Cardiac muscle cell (in vitro differentiated cells and primary cell): ENCODE measurements around the gene TPRA1.

- RAMPAGE, long total RNA = no peak
- RRBS = no CpG with 5 or more reads among the region's 2 CpGs
Observed at GRCh38 chr3:126186483-126186714, 6.0 kb upstream of the ALDH1L1 start.

- RAMPAGE, long total RNA = no peak
- RRBS = no CpG with 5 or more reads among the region's 14 CpGs
Observed at GRCh38 chr3:126208212-126209142, 28.1 kb upstream of the ALDH1L1 start.

- RAMPAGE, long total RNA = no peak
- RRBS = 2% methylated on average over 5 of the region's 50 CpGs
Observed at GRCh38 chr3:126287124-126288371, 69.7 kb downstream of the KLF15 start.

GRCh38 chr3:126343692-126344464 lies 13.3 kb downstream of the KLF15 start:
- RAMPAGE, long total RNA = no peak
- RRBS = no CpG with 5 or more reads among the region's 38 CpGs

DNA sequence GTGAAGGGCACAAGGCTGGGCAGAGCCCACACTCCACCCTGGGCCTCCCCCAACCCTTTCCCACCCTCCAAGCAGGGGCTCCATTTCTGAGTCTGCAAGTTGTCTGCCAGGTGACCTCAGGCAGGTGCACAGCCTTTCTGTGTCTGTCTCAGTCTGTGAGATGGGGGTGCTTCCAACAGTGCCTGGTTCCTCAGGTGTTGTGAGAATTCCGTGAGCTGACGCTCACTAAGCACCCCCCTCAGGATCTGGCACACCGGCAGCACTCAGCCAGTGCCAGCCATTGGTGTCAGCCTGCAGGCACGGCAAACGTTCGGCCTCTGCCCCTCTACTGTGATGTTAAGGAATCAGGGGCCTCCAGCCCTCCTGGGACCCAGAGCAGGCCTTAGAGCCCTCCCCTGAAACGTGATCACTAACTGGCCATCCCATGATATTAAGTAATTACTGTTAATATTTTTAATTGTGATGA lies 2.4 kb downstream of the KLF15 start:
- RAMPAGE, long total RNA = no peak
- RRBS = no CpG with 5 or more reads among the region's 7 CpGs

- RAMPAGE, long total RNA = no peak
- RRBS = 59% methylated on average over 2 of the region's 11 CpGs
Observed at GRCh38 chr3:126537569-126538228, 13.7 kb downstream of the CHST13 start.

GRCh38 chr3:126540976-126541237 lies 17.0 kb downstream of the CHST13 start:
- RAMPAGE, long total RNA = no peak
- RRBS = 29% methylated on average over 3 of the region's 9 CpGs

GRCh38 chr3:126908540-126909289 lies 74.2 kb upstream of the PLXNA1 start:
- RAMPAGE, long total RNA = no peak
- RRBS = no CpG with 5 or more reads among the region's 14 CpGs

DNA sequence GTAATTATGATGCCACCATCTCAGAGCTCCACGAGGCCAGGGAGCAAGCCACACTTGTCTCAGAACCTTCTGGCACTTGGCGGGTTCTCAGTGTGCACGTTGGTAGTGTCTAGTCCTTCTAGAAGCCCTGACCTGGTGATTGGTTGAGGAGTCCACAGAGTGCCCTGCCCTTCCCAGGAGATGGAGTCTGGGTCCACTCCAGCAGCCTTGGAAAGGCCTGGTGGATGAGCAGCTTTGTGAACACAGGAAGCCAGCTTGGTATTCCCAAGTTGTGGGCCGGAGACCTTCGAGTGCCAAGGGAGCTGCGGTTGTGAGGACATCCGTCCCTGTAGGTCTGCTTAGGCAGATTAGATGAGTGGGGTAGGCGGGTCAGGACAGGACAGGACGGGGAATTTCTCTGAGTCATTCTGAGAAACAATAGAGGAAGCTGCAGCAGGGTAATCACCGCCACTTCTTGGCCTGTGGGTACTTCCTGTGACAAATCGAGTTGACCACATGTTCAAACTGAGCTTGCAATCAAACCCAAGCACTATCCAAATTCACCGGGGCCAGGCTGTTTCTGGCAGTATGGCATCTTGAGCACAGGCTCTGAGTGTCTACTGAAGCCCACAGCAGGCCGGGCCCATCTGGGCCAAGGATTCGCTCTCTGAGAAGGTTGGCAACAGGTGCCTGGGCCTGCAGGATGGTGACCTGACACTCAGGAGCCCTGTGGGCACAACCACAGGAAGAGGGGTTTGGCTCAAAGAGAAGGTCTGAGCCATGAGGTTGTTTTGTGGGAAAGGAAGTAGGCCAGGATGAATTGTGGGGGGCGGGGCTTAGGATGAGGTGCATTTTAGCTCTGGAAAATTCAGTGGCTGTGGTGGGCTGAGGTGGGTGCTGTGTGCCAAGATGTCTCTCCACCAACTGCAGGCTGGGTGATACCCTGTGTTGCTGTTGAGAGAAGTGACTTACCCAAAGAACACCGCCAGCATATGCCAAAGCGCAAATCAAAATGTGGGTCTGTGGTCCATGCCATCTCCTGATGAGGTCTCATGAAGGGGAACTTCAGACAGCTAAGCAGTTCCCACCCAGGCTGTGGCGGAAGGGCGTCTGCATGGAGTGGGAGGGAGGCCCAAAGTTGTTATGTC lies 71.4 kb upstream of the PLXNA1 start:
- RAMPAGE, long total RNA = no peak
- RRBS = 17% methylated on average over 2 of the region's 19 CpGs

DNA sequence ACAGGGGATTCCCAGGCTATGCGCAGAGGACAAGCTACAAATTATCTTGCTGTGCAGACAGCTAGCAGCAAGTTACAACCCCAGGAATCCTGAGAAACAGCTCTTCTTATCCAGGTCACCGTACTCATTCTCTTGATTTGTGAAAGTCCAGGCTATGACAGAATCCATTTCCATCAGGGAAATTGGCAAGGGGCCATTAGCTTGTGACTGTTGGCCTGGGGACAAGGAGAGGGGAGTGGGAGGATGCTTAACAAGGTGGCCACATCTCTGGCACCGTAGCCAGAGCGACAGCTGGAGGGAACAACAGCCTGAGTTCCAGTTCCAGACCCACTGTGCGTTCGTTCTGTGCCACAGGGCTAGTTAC lies 45.0 kb upstream of the PLXNA1 start:
- RAMPAGE, long total RNA = no peak
- RRBS = no CpG with 5 or more reads among the region's 6 CpGs

DNA sequence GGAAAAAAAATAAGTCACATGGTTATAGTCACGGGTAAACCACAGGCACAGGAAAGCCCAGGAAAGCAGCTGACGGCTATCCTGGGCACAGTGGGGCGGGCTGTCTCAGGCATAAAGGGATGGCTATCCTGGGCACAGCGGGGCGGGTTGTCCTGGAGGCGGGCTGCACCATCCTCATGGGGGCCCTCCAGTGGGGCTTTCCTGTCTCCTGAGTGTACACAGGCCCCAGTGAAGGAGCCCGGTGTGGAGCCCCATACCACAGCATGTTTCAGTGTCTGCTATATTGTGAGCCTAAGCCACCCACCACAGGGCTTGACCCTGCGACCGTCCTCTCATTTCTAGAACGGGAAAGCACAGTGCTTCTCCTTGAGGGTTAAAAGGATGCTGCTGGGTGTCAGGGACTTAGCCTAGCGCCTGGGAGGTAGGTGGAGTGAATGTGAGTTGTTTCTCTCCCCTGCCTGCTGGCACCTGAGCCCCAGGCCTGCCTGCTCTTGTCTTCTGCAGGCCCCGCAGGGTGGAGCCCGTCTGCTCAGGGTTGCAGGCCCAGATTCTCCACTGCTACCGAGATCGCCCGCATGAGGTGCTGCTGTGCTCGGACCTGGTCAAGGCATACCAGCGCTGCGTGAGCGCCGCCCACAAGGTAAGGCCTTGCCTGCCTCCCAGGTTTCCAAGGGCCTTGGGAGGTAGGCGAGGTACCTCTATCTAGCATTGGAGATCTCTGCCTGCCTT lies 25.8 kb upstream of the PLXNA1 start:
- RAMPAGE, long total RNA = no peak
- RRBS = no CpG with 5 or more reads among the region's 22 CpGs

DNA sequence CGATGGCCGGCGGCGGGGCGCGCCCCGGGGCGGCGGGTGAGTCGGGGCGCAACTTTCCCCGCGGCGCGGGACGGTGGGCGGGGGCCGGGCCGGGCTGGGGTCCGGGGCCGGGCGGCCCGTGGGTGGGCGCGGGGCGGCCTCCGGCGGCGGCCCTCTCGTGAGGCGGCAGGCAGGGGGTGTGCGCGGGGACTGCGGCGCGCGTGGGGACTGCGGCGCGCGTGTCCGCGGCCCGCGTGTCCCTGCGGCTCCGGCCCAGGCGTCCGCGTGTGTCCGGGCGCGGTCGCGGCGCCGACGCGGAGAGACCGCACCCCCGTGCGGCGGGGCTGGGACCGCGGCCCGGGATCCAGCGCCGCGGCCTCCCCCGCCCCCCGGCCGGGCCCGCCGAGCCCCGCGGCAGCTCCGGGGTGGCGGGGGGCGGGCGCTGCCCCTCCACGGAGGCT lies 357 bp downstream of the PLXNA1 start:
- RAMPAGE, long total RNA = no peak
- RRBS = 1% methylated on average over 48 of the region's 81 CpGs

DNA sequence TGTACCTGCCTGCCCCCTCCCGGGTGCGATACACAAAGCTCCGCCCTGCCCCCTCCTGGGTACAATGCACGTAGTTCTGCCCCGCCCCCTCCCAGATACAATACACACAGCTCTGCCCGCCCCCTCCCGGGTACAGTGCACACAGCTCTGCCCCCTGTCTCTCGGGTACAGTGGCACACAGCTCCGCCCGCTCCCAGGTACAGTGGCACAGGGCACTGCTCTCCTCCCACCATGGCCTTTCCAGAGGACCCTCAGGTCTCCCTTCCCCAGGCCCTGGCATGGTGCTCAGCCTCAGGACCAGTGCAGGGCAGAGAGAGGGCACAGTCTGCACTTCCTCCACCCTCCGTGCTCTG lies 16.6 kb upstream of the PRR20G start:
- RAMPAGE, long total RNA = no peak
- RRBS = 75% methylated on average over 3 of the region's 11 CpGs

GRCh38 chr3:127526641-127527179 lies 63.8 kb downstream of the TPRA1 start:
- RAMPAGE, long total RNA = no peak
- RRBS = no CpG with 5 or more reads among the region's 10 CpGs

DNA sequence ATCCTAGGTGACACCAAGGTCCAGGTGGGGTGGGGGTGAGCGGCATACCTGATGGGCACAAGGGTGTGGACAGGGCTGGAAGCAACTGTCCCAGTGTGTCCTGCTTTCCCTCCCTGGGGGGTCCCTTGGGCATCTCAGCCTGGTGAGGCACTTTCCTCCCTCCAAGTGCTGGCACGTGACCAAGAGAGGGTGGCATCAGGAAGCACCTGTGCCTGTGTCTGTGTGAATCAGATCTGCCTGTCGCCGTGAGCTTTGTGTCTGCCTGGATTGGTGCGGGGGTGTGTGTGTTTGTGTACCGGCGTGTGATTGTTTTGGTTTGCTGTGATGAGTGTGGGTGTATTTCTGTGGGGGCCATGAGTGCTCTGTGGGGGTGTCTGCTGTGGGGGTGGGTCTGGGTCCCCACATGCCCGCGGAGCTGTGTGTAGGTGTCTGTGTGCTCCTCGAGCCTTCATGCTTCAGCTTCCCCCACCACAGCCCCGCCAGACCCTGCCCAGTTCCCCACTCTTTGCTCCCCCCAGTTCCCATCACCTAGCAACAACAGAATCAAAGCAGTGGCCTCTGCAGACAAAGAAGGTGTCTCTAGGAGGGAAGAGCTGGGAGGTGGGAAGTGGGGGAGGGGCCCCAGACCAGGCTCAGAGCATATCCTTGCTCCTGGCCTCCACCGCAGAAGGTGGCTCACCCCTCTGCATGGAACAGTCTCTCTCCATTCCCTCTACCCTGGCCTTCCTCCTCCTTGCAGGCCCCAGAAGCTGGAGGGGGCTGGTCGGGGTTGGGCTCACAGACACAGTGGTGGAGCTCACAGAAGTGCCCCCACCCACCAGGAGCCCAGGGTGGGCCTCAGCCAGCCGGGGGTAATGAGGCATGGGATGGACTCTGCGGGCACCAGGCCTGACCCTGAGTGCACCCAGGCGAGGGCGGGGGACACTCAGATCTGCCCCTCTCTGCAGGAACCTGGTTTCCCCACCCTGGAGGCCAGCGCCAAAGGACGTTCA lies 53.8 kb downstream of the TPRA1 start:
- RAMPAGE, long total RNA = no peak
- RRBS = no CpG with 5 or more reads among the region's 19 CpGs

- RAMPAGE, long total RNA = no peak
- RRBS = no CpG with 5 or more reads among the region's 23 CpGs
Observed at GRCh38 chr3:127542243-127543274, 48.0 kb downstream of the TPRA1 start.

- RAMPAGE, long total RNA = no peak
- RRBS = 0% methylated on average over 4 of the region's 24 CpGs
Observed at GRCh38 chr3:127589584-127590050, 916 bp downstream of the TPRA1 start.

DNA sequence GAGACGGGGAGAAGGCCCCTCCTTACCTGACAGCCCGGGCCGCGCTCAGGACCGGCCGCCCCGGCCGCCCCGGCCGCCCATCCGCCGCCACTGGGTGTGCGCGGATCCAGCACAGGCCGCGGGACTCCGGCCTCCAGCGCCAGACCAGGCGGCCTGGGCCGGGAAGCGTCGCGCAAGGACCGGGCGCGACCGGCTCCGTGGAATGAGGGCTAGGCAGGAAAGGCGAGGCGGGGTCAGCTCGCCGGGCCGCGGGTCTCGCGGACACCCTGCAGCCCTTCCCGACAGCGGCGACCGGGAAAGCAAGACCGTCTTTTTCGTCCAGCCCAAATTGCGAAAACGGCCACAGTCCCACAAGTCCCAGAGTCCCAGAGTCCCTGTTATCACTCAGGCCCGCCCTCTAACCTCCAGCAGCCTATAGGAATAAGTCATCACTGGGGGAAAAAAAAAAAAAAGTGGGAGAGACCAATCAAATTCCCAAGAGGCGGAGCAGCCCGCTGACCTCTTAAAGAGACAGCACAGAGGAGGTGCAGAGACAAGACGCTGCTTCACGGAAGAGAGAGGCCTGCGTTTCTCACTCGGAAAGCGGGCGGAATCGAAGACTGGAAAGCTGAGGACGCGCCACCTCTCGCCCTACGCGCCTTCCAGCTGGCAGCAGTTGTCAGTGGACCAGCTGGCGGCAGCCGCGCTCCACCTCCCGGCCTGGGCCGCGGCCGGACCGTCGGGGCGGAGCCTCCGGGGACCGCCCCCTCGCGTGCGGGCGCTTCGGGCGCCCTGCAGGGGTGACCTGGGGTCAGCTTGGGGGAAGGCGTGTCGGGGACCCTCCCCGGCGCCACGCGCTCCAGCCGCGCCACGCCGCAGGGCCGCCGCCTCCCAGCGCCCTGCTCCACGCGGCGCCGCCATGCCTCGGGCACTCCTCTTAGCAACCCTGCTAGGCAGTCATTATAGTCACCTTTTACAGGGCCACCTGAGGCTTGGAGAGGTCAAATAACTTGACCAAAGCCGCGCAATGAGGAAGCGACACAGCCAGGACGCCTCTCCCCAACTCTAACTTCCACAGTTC lies at the start of gene TPRA1:
TSS of gene TPRA1 (minus strand) at position 350 of the 1,060 bp plus-strand sequence.
- RAMPAGE, long total RNA = no peak
- RRBS = 2% methylated on average over 36 of the region's 99 CpGs

DNA sequence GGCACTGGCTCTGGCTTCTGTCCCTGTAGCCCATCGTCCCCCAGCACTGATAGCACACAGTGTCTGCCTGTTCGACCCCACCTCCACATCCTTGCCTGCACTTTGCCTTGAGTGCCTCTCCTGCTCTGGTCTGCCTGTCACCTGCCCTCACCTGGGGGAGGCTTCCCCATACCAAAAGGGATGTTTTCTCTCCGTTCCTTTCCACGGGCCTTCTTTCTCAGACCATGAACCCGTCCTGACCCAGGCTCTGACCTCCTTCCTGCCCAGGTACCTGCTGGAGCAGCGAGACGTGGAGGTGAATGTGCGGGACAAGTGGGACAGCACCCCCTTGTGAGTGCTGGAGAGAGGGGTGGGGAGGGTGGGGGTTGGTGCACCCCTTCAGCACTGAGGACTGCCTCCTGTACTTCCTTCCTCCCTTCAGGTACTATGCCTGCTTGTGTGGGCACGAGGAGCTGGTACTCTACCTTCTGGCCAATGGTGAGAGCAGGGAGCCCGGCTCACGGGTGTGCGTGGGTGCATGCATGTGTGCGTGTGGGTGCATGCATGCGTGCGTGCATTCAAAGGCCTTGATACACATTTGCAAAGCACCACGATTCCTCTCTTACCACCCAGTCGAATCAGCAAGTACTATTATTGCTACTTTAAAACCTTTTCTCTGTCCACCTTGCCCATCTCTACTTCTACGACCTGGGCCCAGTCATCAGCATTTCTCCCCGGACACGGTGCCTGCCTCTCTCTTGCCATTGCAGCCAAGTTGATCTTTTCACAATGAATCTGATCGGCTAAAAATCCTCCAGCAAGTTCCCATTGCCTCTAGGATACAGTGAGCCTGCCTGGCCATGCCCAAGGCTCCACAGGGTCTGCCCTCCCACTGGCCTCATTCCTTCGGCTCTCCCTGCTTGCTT lies 1.6 kb downstream of the ABTB1 start:
- RAMPAGE, long total RNA = no peak
- RRBS = no CpG with 5 or more reads among the region's 22 CpGs

- RAMPAGE, long total RNA = no peak
- RRBS = no CpG with 5 or more reads among the region's 13 CpGs
Observed at GRCh38 chr3:127744219-127744964, 71.6 kb downstream of the ABTB1 start.